CMK (cell line): ENCODE measurements around a stretch of chr9.

GRCh38 chr9:5438754-5439309 is 1.1 kb upstream of the PLGRKT start:
- RRBS: no CpG with 5 or more reads among the region's 12 CpGs

DNA sequence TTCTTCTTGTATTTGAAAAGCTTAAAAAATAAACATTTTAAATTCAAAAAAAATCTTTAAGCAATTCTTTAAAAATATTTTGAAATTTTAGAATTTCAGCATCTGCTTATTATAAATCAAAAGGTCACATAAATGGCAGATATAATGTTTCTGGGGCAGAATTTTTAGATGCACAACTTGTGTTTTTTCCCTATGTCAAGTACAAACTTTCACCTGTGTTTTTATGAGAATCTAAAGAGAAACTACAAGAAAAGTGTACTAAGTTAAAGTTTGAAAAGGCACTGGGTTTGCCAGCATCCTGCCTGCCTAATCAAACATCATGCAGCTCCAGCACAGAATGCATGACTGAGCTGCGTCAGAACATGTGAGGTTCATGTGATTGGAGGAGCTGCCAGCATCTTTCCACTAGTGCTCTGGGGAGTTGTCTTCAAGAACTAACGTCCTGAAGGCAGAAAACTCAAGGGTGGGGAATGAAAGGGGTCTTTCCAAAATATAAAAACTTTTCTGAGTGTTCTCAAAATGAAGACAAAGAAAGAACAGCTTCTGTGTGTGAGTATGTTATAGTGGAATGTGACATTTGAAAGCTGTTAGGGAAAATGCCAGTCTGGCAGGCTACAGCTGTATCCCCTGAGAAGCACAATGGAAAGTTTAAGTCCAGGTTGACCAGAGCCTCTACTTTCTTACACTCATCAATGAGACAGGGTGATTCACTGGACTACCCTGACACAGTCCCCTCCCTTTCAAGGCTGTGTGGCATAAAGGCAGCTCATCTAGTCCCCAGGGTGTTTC is 46.0 kb upstream of the RIC1 start:
- RRBS: no CpG with 5 or more reads among the region's 2 CpGs

GRCh38 chr9:5626645-5627129 is 2.2 kb upstream of the RIC1 start:
- RRBS: no CpG with 5 or more reads among the region's 3 CpGs

- RRBS: no CpG with 5 or more reads among the region's 9 CpGs
Measured at GRCh38 chr9:5768891-5769311, 64.0 kb downstream of the ERMP1 start.

DNA sequence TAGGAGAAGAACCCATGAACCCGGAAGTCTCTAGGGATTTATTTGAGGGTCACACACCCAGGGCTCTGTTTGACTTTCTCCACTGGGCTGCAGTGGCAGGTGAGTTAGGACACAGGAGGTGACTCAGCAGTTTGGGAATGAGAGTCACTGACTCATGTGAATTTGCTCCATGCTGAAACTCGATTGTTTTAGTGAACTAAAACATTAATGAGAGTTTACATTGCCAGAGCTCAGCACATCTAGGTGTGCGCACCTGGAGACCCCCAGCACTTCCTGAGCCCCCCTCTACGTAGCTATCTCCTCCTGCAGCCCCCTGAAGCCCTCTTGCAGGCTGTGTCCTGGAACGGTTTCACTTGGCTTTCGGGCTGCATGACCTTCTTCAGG is 6.4 kb upstream of the ERMP1 start:
- RRBS: no CpG with 5 or more reads among the region's 6 CpGs

- RRBS: 85% methylated on average over 1 of the region's 11 CpGs
Measured at GRCh38 chr9:5843569-5844371, 10.9 kb upstream of the ERMP1 start.

- RRBS: no CpG with 5 or more reads among the region's 6 CpGs
Measured at GRCh38 chr9:6414339-6414717, 1.3 kb downstream of the UHRF2 start.

DNA sequence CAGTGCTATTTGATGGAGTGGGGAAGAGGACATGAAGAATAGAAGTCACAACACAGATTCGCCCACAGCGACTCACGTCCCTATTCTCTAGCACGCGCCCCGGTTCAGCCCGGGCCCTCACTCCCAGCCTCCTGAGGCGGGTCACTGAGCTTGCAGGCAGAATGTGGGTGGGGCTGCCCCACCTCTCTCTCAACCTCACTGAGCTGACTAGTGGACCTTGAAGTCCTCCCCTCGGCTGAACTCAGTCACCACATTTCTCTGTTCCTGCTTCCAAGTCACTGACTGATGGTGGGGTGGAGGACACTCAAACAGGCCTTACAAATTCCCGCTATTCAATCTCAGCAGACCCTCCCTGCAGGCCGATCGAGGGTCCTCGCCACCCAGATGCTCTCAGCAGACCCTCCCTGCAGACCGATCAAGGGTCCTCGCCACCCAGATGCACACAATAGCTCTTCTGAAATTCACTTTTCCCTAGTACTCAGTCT is 12.9 kb downstream of the GLDC start:
- RRBS: no CpG with 5 or more reads among the region's 15 CpGs

DNA sequence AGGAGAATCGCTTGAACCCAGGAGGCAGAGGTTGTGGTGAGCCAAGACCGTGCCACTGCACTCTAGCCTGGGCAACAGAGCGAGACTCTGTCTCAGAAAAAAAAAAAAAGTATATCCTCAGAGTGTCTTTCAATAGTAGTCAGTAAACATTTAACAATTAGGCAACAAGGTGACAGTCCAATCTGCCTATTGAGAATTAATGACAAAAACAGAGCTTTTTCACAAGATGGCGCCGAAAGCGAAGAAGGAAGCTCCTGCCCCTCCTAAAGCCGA is 6.7 kb downstream of the GLDC start:
- RRBS: no CpG with 5 or more reads among the region's 7 CpGs

GRCh38 chr9:6681837-6682060 is 36.2 kb upstream of the GLDC start:
- RRBS: no CpG with 5 or more reads among the region's 11 CpGs

GRCh38 chr9:7121920-7122377 is 364.2 kb downstream of the KDM4C start:
- RRBS: no CpG with 5 or more reads among the region's 2 CpGs

- RRBS: no CpG with 5 or more reads among the region's 5 CpGs
Measured at GRCh38 chr9:7983467-7984141, 184.0 kb upstream of the DMAC1 start.

DNA sequence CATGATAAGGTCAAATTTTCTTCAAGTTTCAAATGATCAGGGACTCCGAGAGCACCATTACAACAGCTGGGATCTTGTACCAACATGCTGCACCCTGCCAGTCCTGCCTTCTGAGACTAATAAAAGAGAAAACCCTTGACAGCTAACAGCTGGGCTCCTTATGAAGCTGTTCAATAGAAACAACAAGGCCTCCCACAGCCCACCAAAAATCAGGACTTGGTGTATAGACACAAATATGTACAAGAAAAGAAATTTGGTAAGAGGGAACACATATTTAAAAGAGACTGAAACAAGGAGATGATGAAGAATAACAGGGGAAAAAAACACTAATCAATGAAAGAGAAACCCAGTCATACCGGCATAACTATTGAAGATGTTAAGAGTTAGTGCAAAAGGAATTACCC is 985.4 kb upstream of the DMAC1 start:
- RRBS: no CpG with 5 or more reads among the region's 2 CpGs

- RRBS: no CpG with 5 or more reads among the region's 2 CpGs
Measured at GRCh38 chr9:8961345-8961746, 1161.8 kb upstream of the DMAC1 start.

GRCh38 chr9:9393756-9394117 is 1219.1 kb downstream of the PTPRD start:
- RRBS: no CpG with 5 or more reads among the region's 4 CpGs

- RRBS: no CpG with 5 or more reads among the region's 1 CpG
Measured at GRCh38 chr9:9528083-9528436, 1084.7 kb downstream of the PTPRD start.

- RRBS: no CpG with 5 or more reads among the region's 6 CpGs
Measured at GRCh38 chr9:10911372-10911779, 298.6 kb upstream of the PTPRD start.

GRCh38 chr9:12262214-12262692 is 430.9 kb upstream of the TYRP1 start:
- RRBS: no CpG with 5 or more reads among the region's 2 CpGs

DNA sequence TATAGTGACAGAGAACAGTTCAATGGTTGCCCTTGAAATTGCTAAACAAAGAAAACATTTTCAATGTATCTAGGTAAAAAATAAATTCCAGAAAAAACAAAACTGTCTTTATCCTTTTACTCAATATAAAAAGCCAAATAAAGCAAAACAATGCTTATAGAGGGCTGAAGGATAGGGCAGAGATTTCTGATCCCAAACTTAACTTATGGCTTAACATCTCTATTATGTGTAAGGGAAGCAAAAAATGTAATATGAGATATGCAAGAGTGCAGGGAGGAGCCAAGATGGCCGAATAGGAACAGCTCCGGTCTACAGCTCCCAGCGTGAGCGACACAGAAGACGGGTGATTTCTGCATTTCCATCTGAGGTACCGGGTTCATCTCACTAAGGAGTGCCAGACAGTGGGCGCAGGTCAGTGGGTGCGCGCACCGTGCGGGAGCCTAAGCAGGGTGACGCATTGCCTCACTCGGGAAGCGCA is 359.4 kb upstream of the TYRP1 start:
- RRBS: no CpG with 5 or more reads among the region's 14 CpGs